Bile duct (tissue), 1 donor: ENCODE data around the genes TUFT1, HRNR, LCE3A, LCE1B, LCE6A and SPRR1B.

- PRO-cap: bidirectional peak, plus-strand start at chr1:151511387, minus-strand start at chr1:151511202
Measured at GRCh38 chr1:151510845-151511354, 287 bp upstream of the CGN start.

- PRO-cap: no peak
Measured at GRCh38 chr1:151526627-151527207, 13.4 kb upstream of the TUFT1 start.

DNA sequence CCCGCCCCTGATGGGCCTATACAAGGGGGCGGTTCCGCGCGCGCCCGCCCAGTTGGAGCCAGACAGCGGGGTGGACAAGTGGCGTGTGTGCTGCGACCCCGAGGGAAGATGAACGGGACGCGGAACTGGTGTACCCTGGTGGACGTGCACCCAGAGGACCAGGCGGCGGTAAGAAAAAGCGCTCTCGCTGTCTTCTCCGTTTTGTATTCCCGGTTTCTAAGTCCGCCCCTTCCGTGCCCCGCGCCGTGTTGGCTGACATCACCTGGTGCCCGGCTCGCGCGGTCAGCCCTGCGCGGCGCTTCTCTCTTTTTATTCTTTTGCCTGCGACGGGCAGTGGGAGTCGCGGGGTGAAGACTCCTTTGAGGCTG is at the start of gene TUFT1:
TSS of gene TUFT1 (plus strand) at position 51 of the 368 bp plus-strand sequence.
- PRO-cap: bidirectional peak, plus-strand start at position 51 of the sequence, minus-strand start outside the sequence

- PRO-cap: no peak
Measured at GRCh38 chr1:151541735-151542150, 1.6 kb downstream of the TUFT1 start.

- PRO-cap: no peak
Measured at GRCh38 chr1:151562428-151562882, 22.3 kb downstream of the TUFT1 start.

DNA sequence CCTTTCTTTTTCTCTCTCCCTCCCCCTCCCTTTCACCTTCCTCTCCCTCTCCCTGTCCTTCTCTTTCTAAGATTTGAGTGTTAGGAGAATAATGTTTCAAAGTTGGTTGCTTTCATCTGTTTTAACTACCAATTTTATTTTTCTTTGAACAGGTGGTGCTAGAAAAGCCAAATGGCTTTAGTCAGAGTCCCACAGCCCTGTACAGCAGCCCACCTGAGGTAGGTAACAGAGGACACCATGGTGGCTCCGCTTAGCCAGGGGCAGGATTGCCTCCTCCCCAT is 25.8 kb downstream of the TUFT1 start:
- PRO-cap: no peak

DNA sequence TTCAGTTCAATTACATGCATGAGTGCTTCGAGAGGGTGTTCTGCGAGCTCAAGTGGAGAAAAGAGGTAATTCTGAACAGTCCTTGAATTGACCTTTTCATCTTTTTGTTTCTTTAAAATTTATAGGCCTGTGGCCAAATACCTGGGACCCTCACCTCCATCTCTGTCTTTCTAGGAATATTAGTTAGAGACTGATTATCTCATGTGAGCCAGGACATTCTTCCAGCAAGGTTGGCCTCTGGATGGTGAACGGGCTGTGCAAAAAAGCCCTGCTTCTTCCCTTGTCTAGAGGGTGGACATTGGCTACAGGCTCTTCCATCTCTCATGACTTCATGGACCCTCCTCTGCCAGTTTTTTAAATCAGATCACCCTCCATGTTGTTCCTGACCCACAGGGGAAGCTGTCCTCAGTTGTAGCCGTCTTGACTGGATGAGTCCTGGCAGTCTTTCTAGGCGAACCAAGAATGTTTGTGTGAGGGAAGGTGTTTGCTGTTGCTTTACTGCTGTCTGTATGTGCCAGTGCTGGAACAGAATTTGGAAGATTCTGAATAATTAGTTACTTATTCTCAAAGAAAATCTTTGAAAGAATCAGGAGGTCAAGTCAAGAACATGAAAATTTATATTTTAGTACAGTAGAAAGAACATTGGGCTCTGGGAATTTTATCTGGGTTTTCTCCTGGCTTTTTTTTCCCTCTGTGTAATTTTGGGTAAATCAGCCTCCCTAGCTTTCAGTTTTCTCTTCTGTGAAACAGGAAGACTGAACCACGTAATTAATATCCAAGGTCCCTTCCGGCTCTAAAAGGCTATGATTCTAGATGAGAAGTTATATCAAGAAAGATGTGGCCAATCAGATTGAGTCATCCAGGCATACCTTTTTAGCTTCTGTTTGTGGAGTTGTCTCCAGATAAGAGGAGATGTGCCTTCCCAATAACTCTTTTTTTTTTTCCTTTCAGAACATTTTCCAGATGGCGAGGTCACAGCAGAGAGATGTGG is 22.9 kb downstream of the CELF3 start:
- PRO-cap: no peak

- PRO-cap: no peak
Measured at GRCh38 chr1:151711248-151711685, 5.3 kb downstream of the CELF3 start.

DNA sequence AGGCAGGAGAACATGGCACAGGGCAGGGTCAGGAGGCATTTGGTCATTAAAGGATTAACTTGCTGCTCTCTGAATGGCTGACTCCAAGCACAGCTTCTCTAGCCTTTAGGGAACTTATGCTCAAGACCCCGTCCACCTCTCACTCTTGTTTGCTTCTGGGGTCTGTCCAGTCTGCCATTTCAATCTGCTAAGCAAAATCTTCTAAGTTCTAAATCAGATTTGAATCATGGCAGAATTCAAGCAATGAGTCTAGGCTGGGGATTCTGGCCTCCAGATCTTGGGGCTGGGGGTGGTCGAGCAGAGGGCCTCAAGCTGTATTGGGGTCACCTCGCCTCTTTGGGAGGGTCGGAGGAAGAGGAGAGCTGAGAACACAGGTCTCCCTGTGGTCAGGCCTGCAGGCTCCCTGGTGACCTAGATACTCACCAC is 10.3 kb upstream of the LINGO4 start:
- PRO-cap: no peak

GRCh38 chr1:151994202-151994342 is 413 bp upstream of the S100A10 start:
- PRO-cap: no peak

GRCh38 chr1:152028951-152029539 is 7.8 kb downstream of the S100A11 start:
- PRO-cap: no peak

- PRO-cap: bidirectional peak, plus-strand start at chr1:152048044, minus-strand start at chr1:152048079; bidirectional peak, plus-strand start at chr1:152048311, minus-strand start at chr1:152048265
Measured at GRCh38 chr1:152047524-152048488, 11.0 kb upstream of the S100A11 start.

DNA sequence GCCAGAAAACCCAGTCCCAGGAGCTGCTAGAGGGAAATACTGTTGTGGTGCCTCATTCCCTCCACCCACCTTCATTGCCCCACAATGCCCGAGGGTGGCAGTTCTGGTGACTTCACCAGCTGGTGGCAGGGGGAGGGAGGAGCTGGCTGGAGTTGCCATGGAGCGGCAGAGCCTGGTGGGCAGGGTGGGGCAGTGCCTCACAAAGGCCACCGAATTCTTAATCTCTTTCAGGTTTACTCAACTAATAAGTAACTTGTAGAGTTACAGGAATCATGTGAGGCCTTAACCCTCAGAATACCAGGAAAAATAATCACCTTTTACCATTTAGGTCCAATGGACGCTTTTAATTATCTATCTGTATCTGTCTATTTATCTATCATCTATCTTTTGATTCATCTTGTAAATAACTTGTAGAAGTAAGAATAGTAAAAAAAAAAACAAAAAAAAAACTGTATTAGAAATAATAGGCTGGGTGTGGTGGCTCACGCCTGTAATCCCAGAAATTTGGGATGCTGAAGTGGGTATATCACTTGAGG is 11.8 kb upstream of the S100A11 start:
- PRO-cap: bidirectional peak, plus-strand start at position 151 of the sequence, minus-strand start at position 76 of the sequence

- PRO-cap: no peak
Measured at GRCh38 chr1:152224135-152224485, at the start of gene HRNR. Gene HRNR, minus strand, starts transcription at chr1:152224193.

- PRO-cap: no peak
Measured at GRCh38 chr1:152623038-152623326, at the start of gene LCE3A. Gene LCE3A, minus strand, starts transcription at chr1:152623103.

DNA sequence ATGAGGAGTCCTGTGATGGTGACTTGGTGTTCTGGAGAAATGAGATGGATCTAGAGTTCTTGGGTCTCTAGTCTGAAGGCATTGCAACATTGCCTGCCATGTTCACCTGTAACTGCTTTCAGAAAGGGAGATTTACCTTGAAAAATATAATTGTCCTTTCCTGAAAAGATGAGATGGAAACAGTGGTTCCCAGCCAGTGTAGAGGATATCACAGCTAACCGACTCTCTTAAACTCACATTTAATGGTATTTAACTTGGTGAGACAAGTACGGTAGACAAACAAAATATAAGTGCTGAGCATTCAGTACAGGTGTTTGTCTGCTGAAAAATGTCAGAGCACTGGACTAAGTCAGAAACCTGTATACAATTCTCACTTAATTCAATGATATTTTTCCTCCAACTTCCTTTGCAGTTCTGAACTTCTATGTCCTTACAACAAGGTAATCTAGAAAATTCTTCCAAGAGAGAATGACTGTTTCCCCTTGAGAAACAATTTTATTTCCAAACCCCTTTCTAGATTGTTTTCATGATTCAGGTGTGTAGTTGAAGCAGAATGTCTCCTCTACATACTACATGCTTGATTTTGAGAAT is at the start of gene LCE1B:
TSS of gene LCE1B (plus strand) at position 412 of the 591 bp plus-strand sequence.
- PRO-cap: no peak

DNA sequence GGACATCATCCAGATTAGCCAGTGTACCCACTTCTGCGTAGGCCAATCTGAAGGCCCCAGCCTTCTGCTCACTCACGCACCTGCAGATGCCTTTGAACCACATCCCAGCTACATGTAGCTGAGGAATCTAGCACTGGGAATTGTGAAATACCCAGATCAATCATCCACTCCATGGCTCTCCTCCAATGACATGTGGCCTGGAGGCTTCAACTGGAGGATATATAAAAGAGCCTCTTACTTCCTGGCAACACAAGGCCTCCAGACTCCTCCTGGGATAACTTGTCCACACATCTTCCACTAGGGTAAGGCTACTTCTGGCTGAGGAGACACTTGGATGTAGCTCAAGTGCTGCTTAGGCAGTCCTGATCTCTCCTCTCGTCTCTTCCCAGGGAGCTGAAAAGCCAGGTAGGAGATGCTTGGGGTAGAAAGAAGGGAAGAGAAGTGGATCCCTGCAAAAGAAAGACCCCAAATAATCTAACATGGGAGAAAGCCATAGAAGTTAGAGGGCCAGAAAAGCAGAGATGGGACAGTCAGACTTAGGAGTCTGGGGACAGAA is at the start of gene LCE6A:
TSS of gene LCE6A (plus strand) at position 250 of the 556 bp plus-strand sequence.
- PRO-cap: no peak

GRCh38 chr1:153031072-153031386 is at the start of gene SPRR1B:
Gene SPRR1B, plus strand, starts transcription at chr1:153031203.
- PRO-cap: no peak

DNA sequence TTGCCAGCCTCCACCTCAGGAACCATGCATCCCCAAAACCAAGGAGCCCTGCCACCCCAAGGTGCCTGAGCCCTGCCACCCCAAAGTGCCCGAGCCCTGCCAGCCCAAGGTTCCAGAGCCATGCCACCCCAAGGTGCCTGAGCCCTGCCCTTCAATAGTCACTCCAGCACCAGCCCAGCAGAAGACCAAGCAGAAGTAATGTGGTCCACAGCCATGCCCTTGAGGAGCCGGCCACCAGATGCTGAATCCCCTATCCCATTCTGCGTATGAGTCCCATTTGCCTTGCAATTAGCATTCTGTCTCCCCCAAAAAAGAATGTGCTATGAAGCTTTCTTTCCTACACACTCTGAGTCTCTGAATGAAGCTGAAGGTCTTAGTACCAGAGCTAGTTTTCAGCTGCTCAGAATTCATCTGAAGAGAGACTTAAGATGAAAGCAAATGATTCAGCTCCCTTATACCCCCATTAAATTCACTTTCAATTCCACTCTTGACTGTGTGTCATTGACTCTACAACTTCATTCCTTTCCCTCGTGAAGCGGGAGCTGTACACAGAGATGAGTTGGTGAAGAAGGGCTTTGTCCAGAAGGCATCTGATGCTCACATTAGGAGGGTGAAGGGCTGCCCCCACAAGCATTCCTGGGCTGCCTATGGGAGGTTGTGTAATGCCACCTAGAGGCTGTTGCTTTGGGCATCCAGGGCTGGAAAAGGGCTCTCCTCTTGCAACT is 1.6 kb downstream of the SPRR1B start:
- PRO-cap: no peak

DNA sequence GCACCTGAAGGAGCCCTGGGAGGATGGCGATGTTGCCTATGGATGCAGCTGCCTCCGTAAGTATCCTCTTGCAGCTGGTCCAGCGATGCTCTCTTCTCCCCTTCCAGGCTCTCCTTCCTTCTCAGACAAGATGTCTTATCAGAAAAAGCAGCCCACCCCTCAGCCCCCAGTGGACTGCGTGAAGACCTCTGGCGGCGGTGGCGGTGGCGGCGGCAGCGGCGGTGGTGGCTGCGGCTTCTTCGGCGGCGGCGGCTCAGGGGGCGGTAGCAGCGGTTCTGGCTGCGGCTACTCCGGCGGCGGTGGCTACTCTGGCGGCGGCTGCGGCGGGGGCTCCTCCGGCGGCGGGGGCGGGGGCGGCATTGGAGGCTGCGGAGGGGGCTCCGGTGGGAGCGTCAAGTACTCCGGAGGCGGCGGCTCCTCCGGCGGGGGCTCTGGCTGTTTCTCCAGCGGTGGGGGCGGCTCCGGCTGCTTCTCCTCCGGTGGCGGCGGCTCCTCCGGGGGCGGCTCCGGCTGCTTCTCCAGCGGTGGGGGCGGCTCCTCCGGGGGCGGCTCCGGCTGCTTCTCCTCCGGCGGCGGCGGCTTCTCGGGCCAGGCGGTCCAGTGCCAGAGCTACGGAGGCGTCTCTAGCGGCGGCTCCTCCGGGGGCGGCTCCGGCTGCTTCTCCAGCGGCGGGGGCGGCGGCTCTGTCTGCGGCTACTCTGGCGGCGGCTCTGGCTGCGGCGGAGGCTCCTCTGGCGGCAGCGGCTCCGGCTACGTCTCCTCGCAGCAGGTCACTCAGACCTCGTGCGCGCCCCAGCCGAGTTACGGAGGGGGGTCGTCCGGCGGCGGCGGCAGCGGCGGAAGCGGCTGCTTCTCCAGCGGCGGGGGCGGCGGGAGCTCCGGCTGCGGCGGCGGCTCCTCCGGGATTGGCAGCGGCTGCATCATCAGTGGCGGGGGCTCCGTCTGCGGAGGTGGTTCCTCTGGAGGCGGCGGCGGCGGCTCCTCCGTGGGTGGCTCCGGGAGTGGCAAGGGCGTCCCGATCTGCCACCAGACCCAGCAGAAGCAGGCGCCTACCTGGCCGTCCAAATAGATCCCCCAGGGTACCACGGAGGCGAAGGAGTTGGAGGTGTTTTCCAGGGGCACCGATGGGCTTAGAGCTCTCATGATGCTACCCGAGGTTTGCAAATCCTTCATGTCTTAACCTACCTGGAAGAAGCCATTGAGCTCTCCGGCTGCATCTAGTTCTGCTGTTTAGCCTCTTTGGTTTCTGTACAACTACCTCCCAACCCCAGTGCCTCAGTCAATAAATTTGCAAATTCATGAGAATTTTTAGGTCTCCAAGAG is 1.8 kb downstream of the LORICRIN start:
- PRO-cap: no peak